SJCRH30 (cell line): Measurements from ENCODE around the genes TOMM6 and UBR2.

- RAMPAGE, long total RNA = no peak
These were observed 5.1 kb downstream of the FOXP4 start for GRCh38 chr6:41551139-41551885.

DNA sequence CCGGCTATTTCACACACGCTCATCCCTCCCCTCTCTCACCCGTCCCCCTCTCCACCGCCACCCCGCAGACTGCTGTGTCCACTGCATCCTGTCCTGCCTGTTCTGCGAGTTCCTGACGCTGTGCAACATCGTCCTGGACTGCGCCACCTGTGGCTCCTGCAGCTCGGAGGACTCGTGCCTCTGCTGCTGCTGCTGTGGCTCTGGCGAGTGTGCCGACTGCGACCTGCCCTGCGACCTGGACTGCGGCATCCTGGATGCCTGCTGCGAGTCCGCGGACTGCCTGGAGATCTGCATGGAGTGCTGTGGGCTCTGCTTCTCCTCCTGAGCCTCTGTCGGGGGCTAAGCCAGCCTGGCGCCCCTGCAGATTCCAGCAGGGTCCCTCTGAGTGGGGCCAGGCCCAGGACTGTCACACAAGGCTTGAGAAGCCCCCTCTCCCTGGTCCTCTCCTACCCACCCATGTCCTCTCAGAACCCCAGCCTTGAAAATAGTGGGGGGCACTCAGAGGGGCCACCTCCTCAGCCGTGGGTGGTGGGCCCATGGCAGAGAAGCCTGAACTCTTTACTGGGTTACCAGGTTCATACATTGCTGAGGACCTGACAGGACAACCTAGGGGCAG is 15.1 kb downstream of the MDFI start:
- RAMPAGE, long total RNA = no peak

DNA sequence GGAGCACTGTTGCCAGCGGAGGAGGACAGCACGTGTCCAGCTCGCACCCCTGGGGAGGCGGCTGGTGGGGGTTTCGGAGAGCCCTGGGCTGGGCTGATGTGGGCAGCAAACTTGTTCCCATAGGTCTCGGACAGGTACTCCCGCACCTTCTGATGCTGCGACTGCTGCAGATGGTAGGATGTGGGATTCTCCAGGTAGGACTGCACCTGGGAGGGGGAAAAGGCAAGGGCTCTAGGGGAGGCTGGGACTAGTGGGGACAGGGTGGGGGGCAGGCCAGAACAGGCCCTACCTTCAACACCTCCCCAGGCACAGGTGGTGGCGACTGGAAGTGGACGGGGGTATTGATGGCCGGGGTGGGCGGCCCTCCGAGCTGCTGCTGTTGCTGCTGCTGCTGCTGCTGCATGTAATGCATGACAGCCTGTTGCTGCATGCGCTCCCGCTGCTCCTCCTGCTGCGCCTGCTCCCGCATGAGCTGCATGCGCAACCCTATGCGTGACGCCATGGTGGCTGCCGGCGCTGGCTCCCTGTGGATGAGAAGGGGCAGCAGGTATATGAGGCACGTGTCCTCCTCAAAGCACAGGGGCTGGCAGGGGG is 44.6 kb downstream of the TFEB start:
- RAMPAGE, long total RNA = no peak

- RAMPAGE, long total RNA = no peak
These were observed 29.6 kb downstream of the TFEB start for GRCh38 chr6:41705506-41706597.

DNA sequence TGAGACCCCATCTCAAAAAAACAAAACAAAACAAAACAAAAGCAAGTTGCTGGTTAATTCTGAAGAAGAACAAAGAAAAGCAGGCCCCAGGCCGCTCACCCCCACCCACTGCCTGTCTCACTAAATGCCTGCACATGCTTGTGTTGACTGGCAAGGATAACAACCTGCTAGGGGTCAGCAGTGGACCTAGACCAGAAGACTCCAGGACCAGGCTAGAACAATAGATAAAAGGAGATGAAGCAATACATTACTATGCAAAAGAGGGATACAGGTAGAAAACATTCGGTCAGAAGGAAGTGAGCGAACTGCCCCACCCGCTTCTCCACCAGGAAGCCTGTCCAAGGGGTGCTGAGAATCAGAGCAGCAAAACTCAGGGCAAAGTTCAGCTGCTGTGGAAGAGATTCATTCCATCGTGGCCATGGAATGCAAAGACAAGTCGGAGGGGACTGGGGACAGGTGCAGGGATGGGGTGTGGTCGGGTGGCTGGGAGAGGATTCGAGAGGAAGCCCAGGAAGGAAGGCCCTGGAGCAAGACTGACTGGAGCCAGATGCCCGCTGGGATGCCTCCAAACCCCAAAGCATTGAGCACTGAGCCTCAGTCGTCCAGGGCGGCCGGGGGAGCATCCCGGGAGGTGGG is 5.4 kb downstream of the PGC start:
- RAMPAGE, long total RNA = no peak

- RAMPAGE, long total RNA = no peak
These were observed 11.2 kb upstream of the PGC start for GRCh38 chr6:41758322-41758775.

GRCh38 chr6:41781214-41781725 is 688 bp downstream of the PRICKLE4 start:
- RAMPAGE, long total RNA = no peak

GRCh38 chr6:41787030-41787883 is at the start of gene TOMM6:
Gene TOMM6, plus strand, starts transcription at chr6:41787694.
- RAMPAGE, long total RNA = start-site peak on the plus strand at chr6:41787644-41787698, 7,141 and 1,097 reads in 2 replicates

GRCh38 chr6:41940171-41941203 is 1.1 kb downstream of the CCND3 start:
- RAMPAGE, long total RNA = no peak

DNA sequence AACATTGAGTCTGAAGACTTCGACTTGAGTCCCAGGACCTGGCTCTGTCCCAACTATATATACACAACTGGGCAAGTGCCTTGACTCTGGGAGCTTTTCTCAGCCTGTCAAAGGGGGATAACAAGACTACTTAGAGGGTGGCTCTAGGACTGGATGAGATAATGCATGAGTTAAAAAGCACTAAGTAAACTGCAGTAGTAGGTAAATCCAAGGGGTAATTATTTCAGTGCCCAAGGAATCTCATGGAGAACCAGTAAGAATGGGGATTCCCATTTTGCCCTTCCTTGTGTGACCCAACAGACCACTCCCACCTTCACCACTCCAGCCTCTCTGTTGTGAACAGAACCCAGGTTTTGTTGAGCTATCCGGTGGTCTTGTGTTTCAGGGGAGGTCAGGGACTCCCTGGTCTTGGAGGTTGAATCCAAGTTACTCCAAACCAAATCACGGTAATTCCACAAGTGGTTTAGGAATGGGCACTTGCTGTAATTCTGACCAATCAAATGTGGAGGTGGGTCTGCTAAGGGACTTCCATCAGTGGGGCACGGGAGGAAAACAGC is 11.8 kb upstream of the CCND3 start:
- RAMPAGE, long total RNA = no peak

- RAMPAGE, long total RNA = no peak
These were observed 4.6 kb upstream of the TAF8 start for GRCh38 chr6:42045395-42046494.

- RAMPAGE, long total RNA = no peak
These were observed 45.9 kb downstream of the TAF8 start for GRCh38 chr6:42096312-42096618.

DNA sequence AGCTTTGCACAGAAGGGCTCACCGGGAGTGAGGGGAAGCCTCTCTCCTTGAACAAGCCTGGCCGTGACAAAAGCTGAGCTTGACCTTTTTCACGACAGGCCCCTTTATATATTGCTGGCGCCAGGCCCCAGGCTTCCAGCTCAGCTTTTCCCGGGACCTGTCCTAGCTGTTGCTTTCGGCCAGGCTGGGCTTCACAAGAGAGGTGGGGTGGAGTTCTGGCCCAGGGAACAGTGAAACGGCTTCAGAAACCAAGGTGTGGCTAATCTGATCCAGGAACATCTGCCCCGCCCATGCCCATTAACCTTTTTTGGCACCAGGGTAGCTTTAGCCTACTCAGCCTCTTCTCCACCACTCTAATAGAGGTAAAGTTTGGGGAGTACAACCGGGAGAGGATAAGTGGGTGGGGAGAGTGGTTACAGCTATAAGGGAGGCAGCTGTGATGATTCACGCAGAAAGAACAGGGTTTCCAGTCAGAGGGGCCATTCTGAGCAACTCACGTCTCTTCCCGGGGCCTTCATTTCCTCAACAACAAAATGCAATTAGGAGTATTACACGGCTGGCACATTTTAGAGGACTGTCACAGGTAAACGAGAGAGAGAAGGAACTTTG is 42.8 kb downstream of the C6orf132 start:
- RAMPAGE, long total RNA = no peak

DNA sequence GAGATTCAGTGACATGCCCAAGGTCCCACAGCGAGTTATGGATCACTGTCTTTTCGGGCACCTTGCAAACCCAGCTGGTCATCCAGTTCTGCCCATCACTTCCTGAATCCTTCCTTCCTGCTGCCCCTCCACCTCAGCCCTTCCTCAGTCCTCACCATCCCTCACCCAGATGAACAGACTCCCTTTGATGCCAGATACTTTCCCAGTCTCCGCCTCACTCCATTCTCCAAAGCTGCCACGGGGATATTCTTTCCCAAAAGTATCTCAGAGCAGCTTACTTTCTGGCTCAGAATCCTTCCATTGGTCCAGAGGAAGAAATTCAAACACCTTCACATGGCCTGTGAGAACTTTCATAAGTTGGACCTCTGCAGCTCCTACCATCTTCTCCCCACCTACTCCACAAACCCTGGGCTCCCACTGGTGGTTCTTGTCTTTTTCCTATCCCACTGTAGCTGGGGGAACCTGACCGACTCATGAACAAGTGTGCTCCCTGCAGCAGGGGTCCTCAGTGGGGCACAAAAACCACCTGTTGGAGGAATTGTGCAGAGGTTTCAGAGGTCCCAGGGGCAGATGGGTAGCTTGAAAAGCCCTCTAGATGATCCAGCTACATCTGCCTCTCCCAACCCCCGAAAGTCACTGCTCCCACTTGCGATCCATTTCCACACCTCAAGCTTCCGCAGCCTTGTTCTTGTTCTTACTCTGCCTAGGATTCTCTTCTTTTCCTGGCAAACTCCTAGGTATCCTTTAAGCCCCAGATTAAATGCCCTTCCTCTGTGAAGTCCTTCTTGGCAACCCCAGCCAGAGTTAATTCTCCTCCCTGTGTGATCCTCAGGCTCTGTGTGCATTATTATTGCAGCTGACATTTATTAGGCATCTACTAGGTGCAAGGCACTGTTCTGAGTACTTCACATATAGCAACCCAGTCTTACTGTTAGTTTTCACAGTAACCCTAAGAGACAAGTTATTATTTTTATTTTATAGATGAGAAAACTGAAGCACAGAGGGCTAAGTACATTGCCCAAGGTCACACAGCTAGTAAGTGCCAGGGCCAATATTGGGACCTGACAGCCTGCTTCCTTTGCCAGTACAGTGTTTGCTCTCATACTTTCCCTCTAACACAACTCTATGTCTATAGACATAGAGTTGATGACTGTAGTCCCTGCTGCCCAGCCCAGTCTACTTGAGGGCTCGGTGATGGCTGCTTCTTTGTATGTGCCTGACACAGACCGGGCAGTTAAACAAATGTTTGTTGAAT is 25.7 kb downstream of the C6orf132 start:
- RAMPAGE, long total RNA = no peak

GRCh38 chr6:42139812-42140511 is 2.5 kb downstream of the C6orf132 start:
- RAMPAGE, long total RNA = no peak

GRCh38 chr6:42357764-42357963 is 94.1 kb downstream of the TRERF1 start:
- RAMPAGE, long total RNA = no peak

GRCh38 chr6:42367740-42368076 is 84.0 kb downstream of the TRERF1 start:
- RAMPAGE, long total RNA = no peak

DNA sequence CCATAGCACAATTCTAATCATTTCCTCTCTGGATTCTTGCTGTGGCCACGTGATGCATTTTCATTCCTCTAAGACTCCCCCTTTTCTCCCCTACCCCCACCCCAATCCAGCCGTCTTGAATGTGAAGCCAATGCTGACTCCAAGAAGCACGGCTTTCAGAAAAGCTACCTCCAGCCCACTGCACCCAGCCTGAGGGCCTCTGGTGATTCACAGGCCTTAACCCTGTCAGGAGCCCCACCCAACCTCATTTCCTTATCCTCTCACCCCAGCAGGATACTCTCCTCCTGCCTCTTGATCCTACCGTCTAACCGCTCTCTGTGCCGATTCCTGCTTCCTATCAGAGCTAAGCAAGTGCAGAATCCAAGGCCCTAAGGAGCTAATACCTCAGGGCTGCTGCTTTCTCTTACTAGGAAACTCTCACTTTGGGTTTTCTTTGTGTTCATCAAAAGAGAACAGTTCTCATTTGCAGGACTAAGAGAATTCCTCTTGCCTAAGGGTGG is 47.3 kb downstream of the TRERF1 start:
- RAMPAGE, long total RNA = no peak

DNA sequence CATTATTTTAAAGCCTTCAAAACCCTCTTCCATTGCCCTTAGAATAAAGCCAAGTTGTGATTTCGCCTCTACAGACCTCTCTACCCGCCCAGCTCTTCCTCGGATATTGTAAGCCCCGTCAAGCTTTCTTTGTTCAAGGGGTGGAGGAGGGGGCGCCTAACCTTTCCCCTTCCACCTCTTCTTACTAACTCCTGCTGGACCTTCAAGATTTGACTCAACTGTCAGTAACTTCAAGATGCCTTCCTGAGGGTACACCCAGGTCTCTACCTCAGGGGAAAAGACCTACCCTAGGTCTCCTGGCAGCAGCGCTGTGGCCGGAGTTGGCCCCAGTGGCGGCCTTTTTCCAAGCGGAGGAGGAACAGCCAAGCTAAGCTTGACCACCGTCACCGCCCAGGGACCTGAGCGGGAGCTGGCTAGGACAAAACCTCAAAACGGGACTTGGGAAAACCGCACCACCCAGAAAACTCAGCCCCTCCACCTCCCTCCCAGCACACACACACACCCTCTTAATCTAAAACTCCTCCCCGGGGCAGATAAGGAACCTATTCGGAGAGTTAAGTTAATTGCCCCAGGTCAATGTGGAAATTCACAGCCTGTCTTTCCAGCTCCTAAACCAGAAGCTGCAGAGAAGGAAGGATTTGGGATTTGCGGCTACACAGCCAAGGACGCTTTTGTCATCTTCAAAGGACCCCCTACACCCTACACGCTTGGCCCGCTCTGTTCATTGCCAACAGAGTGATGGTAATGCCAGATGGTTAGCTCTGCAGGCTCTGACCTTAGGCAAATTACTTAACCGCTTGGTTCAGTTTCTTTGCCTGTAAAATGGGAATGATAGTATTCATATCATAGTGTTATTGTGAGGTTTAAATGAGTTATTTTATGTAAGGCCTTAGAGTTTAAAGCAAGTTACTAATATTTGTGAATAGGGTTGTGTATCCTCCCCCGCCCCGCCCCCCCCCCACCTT is 2.7 kb upstream of the TRERF1 start:
- RAMPAGE, long total RNA = no peak

DNA sequence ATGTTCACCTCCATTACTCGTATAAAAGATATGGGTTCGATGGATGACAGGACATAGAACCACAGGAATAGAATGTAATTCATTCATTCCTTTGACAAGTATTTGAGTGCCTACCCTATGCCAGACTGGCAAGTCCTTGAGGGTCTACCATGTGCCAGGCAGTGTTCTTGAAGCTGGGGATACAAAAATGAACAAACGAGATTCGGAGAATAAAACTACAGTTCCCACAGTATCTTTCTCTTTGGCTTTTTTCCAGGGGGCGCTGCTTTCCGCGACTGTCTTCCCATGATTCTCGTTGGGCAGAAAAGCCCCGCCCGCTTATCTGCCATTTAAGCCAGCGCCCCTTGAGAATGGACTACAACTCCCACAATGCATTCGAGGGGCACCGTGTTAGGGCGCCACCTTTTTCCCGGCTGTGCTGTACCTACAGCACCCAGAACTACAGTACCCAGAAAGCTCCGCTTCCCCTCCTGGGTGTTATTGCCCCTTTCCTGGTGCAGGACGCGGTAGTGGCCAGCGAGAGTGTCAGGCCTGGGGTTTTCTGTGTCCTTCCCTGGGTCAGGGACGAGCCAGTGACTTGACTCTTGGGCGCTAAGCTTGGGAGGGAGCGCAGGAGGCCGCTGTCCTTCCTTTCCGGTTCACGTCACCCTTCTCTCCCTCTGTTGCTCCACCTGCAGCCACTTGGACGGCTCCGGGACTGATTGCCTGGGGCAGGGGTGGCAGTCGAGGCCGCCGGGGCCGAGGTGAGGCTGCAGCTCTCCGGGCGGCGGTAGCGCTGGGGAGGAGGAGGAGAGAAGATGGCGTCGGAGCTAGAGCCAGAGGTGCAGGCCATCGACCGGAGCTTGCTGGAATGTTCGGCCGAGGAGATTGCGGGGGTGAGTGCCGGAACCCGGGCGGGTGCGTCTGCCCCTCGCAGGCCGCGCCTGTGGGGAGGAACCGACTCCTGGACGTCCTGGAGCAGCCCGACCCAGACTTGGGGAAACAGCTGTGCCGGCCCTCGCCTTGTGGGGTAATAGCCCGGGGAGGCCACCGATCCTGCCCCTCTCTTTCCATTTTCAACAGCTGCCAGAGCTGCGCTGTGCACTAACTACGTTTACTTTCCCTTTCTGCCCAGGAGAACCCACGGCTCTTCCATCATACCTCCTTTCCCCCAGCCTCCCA is at the start of gene UBR2:
UBR2 (plus strand) TSS at position 507 of the 1,161 bp plus-strand sequence.
- RAMPAGE, long total RNA = no peak